ENCODE measurements around the gene FAM136A.

GRCh38 chr2:70046669-70046868 is 40.7 kb upstream of the PCBP1 start:
- PRO-cap = no peak

GRCh38 chr2:70070713-70071134 is 16.6 kb upstream of the PCBP1 start:
- PRO-cap = no peak

DNA sequence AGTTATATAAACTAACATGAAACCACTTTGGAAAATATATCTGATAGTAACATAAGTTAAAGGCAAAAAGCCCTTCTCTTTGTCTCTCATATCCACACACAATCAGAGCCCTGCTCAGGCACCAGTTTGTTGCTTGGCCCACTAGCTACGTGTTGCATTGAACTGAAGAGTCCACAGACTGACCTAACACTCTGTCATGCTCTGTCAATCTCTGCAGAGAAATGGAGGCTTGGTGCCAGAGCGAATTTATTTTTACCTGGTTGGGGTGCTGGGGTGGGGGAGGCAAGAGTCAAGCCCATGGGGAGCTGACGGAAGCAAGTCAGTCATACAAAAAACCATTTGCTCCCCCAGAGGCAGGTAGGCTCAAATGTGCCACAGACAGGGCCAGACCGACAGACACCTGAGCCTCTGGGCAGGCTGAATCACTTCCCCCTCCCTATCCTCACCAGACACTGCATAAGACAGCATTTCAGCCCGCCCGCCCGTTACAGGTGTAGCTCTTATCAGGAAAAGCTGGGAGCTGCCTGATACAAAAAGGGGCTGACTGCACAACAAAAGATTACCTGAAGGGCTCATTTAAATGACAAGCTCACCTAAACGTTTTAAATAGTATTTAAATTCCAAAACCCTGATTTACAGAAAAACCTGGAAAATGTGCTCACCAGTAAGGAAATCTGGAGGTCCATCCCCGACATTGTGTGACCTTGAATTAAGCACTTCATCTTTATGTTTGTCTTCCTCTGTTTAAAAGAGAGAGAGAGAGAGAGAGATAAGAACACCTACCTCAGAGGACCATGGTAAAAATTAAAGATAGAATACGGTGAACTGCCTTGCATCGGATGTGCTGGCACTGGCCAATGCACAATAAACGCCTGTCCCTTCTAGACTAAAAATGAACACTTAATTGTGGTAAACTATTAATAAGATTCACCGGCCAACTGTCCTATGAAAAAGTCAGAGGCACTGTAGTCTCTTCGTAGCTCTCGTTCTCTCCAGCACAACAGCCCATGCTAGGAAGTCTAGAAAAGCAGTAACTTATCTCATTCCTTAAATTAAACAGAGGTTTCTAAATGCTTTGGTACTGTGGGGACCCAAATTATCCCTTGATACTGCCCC is 2.0 kb upstream of the PCBP1 start:
- PRO-cap = no peak

GRCh38 chr2:70089173-70089968 is 2.1 kb downstream of the PCBP1 start:
- PRO-cap = no peak

DNA sequence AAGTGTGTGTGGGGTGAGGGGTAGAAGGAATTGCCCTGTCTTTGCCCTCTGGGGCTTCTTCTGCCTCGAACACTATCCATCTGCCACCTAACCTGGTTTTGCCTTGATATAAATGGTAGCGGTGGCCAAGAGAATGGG is 49.9 kb downstream of the C2orf42 start:
- PRO-cap = no peak

DNA sequence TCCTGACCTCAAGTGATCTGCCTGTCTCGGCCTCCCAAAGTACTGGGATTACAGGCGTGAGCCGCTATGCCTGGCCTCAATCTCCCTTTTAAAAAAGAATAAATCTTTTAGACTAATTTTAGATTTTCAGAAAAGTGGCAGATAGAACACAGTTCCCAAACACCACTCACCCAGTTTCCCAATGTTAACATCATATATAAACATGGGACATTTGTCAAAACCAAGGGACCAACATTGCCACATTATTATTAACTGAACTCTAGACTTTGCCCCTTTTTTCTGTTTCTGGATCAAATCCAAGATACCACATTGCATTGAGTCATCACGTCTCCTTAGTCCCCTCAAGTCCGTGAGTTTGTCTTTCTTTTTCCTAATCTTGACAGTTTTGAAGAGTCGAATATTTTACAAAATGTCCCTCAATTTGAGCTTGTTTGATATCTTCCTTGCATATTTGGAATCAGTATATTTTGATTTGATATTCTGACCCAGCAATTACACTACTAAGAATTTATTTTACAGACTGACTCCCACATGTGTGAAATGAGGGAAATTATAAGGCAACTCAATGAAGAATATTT is 2.3 kb downstream of the C2orf42 start:
- PRO-cap = no peak

- PRO-cap = no peak
These were observed 12.3 kb downstream of the PCYOX1 start for GRCh38 chr2:70270315-70270620.

- PRO-cap = no peak
These were observed at the start of gene FAM136A for GRCh38 chr2:70301738-70302550. TSS of gene FAM136A (minus strand) at chr2:70302067.

- PRO-cap = no peak
These were observed 79.3 kb downstream of the TGFA start for GRCh38 chr2:70474299-70474796.

DNA sequence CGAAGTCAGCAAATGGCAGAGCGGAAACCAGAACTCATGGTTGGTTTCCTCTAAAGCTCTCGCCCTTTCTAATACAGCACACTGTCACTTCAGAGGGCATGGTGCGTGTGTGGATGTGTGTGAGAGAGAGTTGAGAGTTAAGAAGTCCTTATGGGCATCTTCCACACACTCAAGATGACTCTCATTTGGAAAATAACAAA is 78.3 kb downstream of the TGFA start:
- PRO-cap = no peak

DNA sequence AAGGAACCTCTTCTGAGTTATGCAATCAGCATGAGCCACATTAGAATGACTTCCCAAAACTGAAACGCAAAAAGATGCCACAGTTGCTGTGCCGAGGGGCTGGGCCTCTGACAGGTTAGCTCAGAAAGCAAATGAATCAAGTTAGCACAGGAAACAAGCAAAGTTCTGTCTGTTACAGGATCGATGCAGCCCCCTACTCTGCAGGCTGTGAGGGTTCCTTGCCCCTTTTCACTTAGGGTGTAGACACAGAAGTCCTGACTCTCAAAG is 37.6 kb downstream of the TGFA start:
- PRO-cap = no peak

- PRO-cap = no peak
These were observed 2.4 kb downstream of the TGFA start for GRCh38 chr2:70551247-70551620.

DNA sequence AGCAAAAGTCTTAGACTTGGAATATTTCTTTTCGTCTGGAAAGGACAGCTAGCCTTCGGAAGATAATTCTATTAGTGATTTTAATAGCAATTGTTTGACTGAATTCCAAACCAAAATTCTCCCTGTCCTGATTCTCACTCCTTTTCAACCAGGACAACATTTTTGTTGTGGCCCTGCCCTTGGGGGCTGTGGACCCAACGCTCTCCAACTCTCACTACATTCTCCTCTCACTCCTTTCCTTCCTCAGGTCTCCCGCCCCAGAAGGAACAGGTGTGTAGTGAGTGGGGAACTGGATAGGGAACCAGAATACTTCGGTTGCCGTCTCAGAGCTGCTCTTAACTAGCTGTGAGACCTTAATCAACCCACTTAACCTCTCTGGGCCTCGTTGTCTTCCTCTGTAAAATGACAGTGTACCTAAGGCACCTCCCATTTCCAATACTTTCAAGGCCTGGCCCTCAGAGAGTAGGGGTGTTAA is 607 bp upstream of the ADD2 start:
- PRO-cap = no peak

- PRO-cap = no peak
These were observed 1.4 kb downstream of the NAGK start for GRCh38 chr2:71069724-71070305.

- PRO-cap = no peak
These were observed 43.5 kb upstream of the DYSF start for GRCh38 chr2:71422708-71423722.

GRCh38 chr2:71593993-71594493 is 127.5 kb downstream of the DYSF start:
- PRO-cap = no peak

DNA sequence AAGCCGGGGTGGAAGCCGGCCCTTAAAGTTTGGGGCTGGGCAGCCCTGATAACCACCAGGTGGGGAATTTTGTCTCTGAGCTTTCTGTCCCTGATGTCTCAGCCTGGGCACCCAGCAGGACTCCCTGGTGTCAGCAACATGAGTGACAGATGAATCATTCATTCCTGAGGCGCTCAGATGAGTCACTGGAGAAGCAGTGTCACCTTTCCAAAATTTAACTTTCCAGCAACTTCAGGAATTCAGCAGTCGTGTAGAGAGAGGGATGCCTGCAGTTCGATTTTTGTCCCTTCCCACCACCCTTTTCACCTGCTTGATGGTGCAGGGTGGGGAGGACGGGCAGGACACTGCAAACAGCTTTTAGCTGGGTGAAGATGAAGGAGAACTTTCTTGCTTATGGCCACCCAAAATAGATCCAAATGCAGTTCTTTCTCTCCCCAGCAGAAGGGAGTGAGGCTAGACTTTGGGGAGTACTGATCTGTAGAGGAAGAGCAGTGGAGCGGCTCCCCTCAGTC is 318.5 kb downstream of the DYSF start:
- PRO-cap = no peak

GRCh38 chr2:72137642-72138153 is 10.0 kb downstream of the CYP26B1 start:
- PRO-cap = no peak

DNA sequence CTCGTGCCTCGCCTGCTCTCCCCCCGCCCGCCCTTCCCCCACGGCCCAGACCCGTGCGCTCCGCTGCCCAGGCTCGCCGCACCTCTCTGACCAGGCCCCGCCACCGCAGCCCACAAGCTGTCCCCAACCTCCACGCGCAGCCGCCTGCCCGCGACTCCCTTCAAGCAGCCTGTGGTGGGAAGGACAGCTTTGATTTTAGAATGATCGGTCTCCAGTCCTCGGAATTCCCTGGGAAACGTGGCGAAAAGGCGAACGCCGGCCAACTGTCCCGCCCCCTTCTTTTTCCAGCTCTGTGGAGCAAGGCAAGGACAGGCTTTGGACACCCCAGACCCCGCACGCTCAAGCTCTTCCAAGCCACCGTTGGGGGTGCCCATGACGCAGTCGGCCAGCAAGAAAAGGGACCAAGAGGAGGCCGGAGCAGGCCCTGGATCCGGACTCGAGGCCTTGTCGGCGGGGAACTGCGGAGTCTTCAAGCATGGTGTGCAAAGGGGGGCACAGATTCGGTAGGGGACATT is 4.2 kb downstream of the CYP26B1 start:
- PRO-cap = no peak

DNA sequence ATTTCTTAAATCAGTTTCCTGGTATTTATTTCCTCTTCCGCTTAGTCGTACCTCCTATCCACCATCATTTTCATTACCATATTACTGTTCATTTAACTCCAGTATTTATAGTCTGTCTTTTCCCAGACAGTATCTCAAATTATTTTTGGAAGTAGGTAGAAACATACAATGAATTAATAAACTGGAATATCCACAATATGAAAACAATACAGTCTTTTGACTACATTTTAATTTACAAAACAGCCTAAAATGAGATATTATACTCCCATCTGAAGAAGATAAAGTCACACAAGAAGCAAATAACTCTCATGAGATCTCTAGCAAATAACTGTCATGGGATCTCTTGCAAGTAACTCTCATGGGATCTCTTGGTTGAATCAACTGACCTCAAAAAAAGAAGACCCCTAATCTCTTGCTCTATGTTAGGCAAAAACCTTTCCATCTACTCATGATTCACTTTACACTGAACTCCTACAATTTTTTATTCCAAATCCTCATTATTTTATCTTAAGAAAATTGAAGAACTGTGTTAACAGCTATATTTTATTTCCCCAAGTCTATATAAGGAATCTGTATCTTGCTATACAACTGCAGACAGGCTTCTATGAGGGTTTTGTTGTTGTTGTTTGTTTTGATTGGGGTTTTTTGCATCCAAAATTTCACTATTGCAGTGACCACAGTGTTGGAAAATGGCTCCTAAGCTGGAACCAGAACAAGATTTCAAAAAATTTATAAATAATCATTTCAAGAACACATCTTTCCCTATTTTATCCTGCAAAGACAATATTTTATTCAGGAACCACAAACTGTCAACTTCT is 166.7 kb downstream of the EXOC6B start:
- PRO-cap = no peak

Data from peritoneum (tissue), 1 donor.